Vermiform appendix (tissue), 1 donor: ENCODE data around the genes MEOX1, CFAP97D1 and MPP3.

GRCh38 chr17:43210453-43211346 lies 975 bp upstream of the TMEM106A start:
- PRO-cap, result no peak

- PRO-cap, result no peak
Measured at GRCh38 chr17:43213497-43214020, 1.9 kb downstream of the TMEM106A start.

DNA sequence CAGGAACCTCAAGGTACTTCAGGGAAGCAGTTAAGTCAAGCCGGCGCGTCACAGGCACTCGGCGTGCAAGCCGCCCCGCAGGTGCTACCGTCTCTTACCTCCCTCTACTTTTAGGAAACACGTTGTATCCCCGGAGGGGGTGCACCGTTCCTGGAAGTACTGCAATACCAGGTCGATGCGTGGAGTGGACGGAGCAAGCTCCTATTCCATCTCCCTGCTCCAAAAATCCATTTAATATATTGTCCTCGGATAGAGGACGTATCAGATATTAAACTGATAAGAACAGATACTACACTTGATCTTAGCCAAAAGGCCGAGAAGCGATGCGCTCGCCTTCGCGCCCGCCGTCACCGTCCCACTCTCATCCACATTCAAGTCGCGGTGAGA lies 61.7 kb upstream of the CCDC200 start:
- PRO-cap, result no peak

GRCh38 chr17:43362277-43362734 lies 36.5 kb upstream of the ARL4D start:
- PRO-cap, result no peak

GRCh38 chr17:43389006-43389987 lies 9.5 kb upstream of the ARL4D start:
- PRO-cap, result bidirectional peak, plus-strand start at chr17:43389329, minus-strand start at chr17:43389250; unidirectional peak, minus-strand start at chr17:43389473

DNA sequence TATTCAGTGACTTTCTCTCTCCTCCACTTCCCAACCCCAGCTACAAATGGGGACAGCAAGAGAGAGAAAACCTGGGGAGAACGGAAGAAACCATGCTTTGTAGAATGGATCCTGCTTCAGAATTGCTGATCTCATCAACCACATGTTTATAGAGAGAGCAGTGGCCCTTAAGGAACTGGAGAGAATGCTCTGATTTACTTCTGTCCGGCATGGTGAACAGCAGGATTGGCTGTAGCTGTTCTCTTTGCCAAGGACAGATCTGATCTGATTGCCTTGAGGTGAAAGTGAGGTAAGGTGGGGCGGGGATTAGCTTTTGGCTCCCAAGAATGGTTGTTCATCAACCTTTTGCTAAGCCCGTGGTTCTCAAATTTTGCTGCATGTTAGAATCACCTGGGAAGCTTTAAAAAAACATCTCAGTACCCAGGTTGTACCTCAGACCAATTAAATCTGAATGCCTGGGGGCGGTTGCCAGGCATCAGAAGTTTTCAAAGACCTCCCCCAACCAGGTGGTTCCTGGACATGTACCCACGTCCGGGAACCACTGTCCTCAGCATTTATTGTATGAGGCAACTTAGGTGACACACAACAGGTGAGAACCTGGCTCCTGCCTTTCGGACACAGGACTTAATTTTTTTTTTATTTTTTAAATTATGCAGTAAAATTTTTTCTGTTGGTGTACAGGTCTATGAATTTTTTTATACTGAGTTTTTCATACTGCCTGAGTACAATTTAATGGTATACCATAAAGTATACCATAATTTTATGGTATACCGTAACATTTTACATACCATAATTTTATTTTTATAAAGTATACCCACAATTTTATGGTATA lies 38.9 kb upstream of the DHX8 start:
- PRO-cap, result no peak

- PRO-cap, result no peak
Measured at GRCh38 chr17:43465220-43465419, 18.7 kb upstream of the DHX8 start.

DNA sequence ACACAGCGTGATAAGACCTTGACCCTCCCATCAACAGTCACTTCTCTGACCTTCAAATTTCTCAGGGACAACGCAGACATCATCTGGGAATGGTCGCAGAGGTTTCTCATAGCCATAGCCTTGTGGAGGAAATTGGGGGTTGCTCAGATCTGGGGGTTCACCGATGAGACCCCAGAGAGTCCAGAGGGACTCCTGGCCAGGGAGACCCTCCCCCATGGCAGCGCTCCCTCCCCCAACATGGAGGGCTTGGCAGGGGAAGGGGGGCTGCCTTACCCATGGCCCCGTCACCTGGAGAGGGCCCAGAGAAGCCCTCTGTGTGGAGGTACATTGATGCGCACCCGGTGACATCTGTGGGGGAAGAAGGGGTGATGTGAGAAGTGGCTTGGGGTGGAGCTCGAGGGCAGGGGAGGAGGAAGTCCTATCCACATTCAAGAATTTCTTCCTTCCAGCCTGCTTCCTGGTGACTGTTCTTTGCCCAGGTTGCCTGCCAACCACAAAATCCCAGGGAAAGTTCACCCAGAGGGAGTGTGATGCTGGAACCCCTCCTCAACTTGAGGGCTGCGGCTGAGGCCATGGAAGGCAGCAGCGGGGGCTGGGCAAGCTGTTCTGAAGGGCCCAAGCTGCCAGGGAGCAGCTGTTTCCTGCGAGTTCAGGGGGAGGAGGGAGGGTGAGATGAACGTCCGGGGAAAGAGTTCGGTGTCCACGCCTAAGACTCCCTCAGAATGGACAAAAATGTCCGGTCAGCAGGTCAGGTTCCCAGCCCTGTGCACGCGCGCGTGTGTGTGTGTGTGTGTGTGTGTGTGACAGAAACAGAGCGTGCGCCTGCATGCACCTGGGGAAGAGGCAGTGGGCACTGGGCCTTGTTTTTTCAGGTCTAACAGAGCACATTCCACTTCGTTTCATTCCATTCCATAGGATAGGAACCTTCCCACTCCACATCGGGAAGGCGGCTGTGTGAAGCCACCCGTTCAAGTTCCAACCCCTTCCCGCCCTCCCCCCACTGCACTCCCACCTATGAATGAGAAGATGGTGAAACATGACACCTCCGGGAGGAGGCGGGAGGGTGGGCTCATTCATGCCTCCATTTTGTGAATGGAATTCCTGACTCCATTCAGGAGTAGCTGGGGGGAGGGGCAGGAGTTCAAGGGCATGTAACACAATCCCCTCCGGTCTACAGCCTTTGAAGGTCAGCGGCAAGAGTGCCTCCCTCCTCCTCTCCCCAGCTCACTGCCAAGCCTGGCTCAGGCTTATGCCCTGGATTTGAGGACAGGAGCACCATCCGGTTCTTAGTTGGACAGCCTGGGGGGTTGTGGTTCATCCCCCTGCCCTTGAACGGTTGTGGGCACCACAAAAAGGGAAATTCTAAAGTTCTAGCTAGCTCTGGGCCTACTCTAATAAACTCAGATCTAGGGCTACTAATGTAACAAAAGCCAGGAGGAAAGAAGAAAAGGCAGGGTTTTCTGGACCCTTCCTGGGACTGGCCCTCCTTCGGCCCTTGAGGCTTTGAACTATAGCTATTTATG lies 15.7 kb downstream of the ETV4 start:
- PRO-cap, result no peak

DNA sequence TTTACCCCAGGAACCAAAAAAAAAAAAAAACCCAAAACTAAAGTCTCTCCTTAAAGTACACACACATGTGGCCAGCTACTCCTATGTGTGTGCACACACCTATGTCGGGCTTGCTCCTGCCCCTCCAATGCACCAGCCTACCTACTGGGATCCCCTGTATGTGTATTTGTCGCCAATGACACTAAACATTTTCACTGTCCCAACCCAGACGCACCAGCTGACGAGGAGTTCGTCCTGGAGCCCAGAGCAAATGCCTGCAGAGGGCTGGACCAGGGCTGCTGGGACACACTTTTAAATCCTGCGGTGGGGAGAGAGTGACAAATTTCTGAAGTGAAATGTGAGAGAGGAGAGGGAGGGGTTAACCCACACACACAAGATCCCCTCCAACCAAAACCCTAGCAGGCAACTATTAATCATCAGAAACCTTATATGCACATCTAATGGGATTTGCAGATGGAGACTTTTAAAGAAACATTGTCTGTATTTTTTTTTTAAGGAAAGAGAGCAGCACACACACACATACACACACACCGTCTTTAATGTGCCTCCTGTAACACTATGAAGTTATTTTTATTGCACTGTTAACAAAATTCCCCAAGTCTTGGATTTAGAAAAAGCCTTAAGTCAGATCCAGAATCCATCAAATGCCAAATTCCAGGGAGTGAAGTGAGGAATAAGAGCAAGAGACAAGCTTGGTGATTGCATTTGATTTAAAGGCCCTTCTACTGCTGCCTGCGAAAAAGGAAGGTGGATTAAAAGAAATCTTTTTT lies at the start of gene MEOX1:
Gene MEOX1 (minus strand): TSS at position 266 of the 770 bp plus-strand sequence.
- PRO-cap, result no peak

DNA sequence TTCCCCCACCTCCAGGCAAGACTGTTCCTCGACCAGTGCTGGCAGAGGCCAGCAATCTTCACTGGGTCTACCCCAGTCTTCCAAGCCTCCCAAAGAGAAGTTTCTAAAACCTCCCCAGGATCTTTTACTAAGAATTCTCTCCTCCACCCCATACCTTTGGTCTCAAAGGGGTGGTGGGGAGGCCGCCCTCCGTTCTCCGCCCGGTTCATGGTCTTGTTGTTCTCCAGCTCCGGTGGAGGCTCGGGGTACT lies 298 bp downstream of the SOST start:
- PRO-cap, result no peak

GRCh38 chr17:43774547-43775010 lies 4.2 kb downstream of the DUSP3 start:
- PRO-cap, result no peak

- PRO-cap, result no peak
Measured at GRCh38 chr17:43780239-43780572, at the start of gene CFAP97D1. Gene CFAP97D1 (plus strand): TSS chr17:43780435.

GRCh38 chr17:43832265-43833428 lies at the start of gene MPP3:
Gene MPP3 (minus strand): TSS chr17:43833146.
- PRO-cap, result unidirectional peak, minus-strand start at chr17:43833116

DNA sequence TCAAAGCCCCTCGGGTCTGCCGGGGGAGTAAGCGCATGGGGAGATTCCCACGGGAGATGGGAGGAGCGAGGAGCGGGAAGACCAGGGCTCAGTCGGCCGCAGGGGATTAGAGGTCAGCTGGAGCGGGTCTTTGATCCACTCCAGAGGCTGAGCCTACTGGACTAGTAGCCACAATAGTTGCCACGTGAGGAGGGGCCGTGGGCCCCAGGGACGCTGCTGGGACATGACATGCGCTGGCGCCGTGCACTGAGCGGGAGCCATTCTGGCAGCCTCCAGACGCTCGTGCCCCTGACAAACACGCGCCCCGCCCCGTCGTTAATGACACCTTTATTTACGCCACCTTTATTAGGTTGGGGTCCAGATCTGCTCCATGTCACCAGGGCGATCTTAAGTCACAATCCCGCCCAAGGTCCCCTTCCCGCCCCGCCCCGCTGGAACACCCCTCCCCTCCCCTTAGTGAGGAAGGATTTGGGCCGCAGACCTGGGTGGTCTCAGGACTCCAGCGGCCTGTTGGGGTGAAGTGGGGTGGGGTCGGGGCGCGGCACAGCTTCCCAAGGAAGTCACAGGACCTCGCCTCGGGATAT lies 15.1 kb downstream of the PPY start:
- PRO-cap, result no peak

DNA sequence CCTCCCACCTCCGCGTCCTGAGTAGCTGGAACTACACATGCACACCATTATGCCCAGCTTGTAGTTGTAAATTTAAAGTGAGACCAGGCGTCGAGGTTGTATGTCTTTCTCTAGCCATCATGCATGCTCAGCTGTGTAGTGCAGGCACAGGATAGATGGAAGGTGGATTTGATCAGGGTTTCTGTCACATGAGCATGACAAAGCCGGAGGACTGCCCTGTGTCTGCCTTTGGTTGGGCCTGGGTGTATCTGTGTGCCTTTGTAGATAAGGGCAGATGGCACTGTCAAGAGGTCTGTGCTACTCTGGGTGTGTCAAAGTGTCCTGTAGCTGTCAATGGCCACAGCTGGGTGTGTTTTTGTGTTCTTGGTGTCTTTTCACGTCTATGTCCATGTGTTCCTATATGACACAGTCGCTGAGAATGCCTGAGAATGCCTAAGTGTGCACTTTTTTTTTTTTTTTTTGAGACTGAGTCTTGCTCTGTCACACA lies 4.3 kb upstream of the NAGS start:
- PRO-cap, result no peak

DNA sequence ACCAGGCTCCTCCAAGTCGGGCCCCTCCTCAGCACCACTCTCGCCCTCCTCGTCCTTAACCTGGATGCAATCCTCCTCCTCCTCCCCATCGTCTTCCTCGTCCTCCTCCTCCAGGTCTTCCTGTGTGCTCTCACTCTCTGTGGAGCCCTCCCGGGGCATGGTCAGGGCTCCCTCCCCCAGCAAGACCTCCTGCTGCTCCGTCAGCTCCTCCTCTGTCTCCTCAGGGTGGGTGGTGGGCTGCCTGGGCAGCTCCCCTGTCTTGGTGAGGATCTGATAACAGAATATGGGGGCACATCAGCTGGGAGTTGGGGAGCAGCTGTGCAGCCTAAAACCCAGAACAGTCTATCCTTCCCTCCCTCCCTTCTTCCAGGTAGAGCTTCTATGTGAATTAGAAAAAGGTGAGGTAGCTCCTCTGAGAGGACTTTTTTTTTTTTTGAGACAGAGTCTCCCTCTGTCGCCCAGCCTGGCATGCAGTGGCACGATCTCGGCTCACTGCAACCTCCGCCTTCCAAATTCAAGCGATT lies 17.0 kb downstream of the G6PC3 start:
- PRO-cap, result no peak

GRCh38 chr17:44122212-44122733 lies 1.2 kb downstream of the HDAC5 start:
- PRO-cap, result no peak

DNA sequence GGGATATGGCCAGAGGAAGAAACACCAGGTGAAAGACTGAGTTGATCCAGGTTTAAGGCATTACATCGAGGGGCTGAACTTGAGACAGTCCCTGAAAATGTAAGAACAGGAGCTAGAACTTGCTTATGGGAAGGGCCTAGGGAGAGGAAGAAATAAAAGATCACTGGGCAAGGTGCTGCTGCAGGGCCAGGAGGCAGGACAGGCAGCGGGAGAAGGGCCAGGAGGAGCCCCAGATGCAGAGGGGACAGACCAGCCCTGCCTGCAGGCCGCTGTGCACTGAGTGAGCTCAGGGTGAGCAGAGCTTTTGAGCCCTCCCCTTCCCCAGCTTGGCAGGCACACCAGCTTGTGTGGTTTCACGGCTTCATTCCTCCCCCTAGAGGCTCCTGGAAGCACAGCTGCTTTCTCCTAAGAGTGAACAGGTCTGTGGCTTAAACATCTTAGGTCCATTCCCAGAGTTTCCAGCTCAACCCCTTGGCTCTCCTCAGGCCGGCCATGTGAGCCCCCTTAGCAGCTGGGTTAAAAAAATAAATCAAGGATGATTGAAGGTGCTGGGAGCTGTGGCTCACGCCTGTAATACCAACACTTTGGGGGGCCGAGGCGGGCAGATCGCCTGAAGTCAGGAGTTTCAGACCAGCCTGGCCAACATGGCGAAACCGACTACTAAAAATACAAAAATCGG lies 2.1 kb upstream of the ASB16 start:
- PRO-cap, result no peak

DNA sequence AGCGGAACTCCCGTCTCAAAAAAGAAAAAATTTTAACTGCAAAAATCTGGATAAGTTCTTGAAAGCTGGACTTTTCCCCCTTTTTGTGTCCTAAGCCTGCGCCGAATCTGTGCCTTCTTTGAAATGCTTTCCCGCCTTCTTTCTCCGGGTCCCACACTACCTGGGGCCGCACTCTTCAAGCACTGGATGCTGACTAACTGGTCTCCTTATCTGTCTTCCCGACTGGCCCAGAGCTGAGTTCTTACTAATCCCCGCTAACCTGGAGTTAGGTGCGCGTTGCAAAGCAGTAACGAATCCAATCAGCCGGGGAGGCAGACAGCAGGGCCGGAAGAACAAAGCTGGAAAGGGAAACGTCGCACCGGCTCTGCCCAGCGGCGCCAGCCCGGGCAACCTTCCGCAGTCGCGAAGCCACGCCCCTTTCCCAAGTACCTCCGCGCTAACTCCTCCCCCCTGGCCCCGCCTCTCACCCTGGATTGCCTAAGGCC lies 424 bp upstream of the TMUB2 start:
- PRO-cap, result unidirectional peak, minus-strand start at position 199 of the sequence; bidirectional peak, plus-strand start outside the sequence, minus-strand start at position 366 of the sequence

GRCh38 chr17:44203188-44204326 lies 3.9 kb upstream of the ATXN7L3 start:
- PRO-cap, result no peak